Temporal lobe (tissue), 2 donors: ENCODE measurements around a stretch of chr1.

DNA sequence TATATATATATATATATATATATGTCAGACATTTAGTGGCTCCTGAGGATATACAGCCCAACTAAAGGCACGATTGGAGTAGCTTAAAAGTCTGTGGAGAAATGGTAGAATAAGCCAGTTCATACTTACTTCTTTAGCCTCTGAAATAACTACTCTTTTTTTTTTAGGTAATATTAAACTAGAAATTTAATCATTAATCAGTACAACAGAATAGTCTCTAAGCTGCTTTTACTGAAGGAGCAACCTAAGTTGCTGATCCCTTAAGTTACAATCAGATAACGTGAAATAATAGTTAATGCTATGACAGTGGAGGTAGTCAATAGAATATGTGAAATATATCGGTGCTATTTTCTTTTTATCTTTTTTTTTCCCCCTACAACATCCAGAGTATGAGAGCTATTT lies 15.5 kb downstream of the ZMPSTE24 start:
- RAMPAGE, long total RNA = no peak

- RAMPAGE, long total RNA = no peak
These were observed 22.0 kb upstream of the COL9A2 start for GRCh38 chr1:40339093-40339435.

DNA sequence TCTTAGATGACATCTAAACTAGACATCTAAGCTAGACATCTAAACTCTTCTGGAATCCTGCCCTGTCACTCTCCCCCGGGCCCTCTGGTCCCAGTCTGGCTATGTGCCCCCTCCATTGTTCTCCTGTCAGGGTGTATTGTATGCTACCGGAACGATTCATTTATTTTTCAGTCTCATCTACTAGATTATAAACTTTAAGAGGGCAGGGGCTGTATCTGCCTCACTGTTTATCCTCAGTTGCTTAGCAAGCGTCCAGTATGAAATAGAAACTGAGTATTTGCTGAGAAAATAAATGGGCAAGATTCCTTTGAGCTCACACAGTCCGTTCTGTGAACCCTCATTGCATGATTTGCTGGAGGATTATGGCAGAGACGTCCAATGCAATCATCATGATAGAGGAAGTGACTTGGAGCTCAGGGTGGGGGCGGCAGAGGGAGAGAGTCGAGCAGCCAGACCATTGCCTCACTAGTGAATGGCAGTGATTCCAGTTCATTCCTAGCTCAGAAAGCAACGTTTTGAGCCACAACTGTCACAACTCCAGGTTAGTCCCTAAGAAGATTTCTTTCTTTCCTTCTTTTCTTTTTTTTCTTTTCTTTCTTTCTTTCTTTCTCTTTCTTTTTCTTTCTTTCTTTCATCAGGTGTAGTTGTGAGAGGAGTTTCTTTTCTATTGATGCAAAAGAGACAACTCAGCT lies 27.4 kb upstream of the COL9A2 start:
- RAMPAGE, long total RNA = no peak

- RAMPAGE, long total RNA = no peak
These were observed 7.9 kb downstream of the SMAP2 start for GRCh38 chr1:40381038-40382131.

GRCh38 chr1:40382132-40382579 lies 8.6 kb downstream of the SMAP2 start:
- RAMPAGE, long total RNA = no peak

- RAMPAGE, long total RNA = no peak
These were observed 13.3 kb downstream of the SMAP2 start for GRCh38 chr1:40386864-40387254.

DNA sequence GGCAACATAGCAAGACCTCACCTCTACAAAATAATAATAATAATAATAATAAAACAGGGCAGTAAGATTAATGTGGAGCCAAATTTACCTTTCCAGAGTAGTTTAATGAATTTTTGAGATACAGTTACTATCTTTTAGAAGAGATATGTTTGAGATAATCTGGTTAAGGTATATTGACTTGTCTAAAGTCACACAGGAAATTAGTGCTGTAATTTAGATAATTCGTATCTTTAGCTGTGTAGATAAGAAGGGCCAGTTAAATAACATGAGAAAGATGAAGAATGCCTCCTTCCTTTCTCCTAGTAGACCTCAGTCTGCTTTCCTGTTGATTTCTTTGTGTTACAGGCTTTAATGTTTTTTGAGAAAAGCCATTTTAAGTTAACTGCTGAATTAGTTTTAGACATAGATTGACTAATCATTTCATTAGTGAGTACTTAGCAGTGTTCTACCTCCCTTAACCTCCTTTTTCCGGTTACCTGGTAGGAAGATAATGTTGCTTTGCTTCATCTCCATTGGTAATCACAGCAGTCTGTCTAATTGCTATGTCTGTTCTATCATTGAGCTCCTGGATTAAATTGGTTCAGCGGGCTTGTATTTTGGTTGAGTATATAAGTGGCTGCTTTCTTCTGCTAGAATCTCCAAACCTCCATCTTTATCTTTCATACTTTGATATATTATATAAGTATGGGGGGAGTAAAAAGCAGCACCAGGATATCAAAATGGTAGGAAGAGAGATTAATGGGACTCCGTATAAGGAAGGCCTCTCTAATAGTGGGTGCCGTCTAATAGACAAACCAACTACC lies 22.2 kb downstream of the SMAP2 start:
- RAMPAGE, long total RNA = no peak

DNA sequence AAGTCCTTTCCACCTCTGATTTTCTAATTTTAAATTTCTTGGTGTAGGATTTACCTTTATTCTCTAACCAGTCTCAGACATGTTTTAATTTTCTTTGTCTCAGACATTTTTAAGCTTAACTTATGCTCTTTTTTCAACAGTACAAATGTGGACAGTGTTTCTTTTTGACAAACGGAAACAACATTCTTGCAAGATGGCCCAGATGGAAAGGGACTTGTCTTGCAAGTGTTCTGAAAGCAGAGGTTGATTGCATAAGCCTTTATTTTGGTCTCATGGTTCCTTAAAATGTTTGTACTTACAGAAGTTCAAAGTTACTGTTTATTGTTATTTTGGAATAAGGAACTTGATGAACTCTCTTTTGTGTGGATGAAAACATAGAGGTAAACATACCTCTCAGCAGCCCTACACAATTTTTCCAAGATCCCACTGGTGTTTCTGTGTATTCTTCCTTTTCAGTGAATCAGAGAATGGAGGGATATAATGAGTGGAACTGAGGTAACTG lies 22.9 kb downstream of the SMAP2 start:
- RAMPAGE, long total RNA = no peak

GRCh38 chr1:40710178-40711315 lies 19.0 kb downstream of the NFYC start:
- RAMPAGE, long total RNA = no peak

GRCh38 chr1:40711316-40712381 lies 20.1 kb downstream of the NFYC start:
- RAMPAGE, long total RNA = no peak

- RAMPAGE, long total RNA = no peak
These were observed 34.5 kb downstream of the KCNQ4 start for GRCh38 chr1:40818111-40818433.

- RAMPAGE, long total RNA = no peak
These were observed 39.8 kb upstream of the CITED4 start for GRCh38 chr1:40901838-40902568.

- RAMPAGE, long total RNA = no peak
These were observed 34.4 kb upstream of the CTPS1 start for GRCh38 chr1:40944871-40945644.

DNA sequence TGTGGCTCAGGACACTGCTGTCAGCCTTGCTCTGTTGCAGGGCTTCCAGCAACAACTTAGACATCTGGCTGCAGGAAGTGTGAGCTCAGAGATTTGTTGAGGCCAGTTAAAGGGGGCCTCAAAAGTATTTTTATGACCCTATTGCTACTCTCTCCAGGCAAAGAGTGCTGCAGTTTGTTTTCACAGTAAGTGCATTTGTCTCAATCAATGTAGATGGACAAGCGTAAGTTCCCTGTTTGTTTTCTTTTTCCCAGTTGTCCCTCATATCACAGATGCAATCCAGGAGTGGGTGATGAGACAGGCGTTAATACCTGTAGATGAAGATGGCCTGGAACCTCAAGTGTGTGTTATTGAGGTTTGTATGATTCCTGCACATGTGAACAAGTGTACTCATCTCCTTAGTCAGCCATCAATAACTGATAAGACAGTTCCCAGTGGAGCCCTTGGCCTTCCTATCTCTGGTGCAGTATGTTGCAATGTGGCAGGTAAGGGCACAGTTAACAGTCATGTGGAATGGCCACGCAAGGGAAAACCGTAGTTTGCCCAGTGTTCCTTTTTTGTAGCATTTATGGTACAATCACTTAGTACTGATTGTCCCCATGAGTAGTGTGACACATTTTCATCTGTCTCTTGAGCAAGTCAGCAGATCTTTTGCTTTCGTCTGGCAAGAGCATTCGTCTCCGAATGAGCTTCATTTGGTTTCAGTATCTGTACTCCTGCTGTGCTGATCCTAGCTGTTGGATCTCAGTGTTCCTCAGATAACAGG lies 7.8 kb downstream of the CTPS1 start:
- RAMPAGE, long total RNA = no peak

- RAMPAGE, long total RNA = no peak
These were observed 28.5 kb downstream of the SCMH1 start for GRCh38 chr1:41213547-41213966.

- RAMPAGE, long total RNA = no peak
These were observed 77.0 kb upstream of the SCMH1 start for GRCh38 chr1:41319005-41319700.

GRCh38 chr1:41365687-41366827 lies 118.4 kb downstream of the EDN2 start:
- RAMPAGE, long total RNA = no peak

- RAMPAGE, long total RNA = no peak
These were observed 103.3 kb downstream of the EDN2 start for GRCh38 chr1:41380827-41381947.

- RAMPAGE, long total RNA = no peak
These were observed 65.7 kb downstream of the EDN2 start for GRCh38 chr1:41418696-41419239.

DNA sequence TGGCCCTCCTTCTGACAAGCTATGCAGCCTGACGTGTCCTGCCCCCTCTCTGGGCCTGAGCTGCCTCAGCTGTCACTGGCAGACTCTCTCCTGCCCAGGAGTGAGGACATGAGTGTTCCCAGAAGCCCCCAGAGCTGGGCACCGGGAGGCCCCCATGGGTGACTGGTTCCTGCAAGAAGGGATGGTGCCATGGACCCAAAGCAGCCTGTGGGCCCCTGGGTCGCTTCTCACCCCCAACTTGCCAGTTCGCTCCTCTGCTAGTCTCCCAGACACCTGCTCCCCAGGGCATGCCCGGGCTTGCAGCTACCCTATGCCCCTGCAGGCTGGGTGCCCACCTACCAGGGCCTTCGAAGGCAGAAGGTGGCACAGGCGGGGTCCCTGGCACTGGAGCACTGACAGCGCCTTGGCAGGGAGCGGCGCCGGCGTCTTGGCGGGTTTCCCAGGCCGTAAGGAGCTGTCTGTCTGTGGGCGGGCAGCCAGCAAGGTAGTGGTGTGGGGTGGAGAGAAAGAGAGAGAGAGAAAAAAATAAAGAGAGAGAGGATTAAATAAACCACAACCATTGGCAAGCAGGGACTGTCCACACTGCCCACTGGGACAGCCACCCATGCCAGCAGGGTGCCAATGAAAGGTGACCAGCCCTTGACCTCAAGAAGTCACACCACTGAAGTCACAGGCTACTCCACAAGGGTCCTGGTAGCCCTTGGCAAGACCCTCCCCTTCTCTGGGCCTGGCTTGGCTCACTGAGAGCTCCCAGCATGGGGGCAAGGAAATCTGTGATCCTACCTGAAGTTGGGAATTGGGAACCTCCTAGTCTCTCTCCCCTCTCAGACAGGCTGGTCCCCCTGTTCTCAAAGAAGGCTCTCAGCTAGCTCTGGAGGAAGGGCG lies 2.1 kb downstream of the EDN2 start:
- RAMPAGE, long total RNA = no peak